Hepatocyte (in vitro differentiated cells and primary cell): Measurements from ENCODE around the genes SSTR4, NXT1, CSTL1, CST9L and CST1.

DNA sequence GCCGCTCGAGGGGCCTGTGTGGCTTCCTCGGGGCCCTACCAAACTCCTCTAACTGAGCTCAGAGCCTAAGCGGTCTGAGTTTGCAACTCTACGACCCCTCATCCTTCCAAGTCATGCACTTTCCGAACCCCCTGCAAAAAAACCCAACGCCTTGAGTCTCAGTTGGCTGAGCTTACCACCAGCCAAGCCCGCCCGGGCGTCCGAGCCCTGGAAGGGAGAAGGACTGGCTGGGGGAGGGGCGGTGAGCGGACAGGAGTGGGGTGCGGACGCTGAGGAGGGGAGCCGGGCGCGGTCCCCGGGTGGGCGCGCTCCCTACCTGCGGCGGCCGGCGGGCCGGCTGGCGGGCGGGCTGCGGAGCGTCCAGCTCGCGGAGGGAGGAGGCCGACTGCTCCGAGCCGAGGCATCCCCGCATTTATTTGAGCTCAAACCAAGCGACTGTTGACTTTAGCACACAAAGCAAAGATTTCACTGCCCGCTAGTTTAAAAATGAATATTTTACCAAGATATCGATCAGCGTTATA is 6.1 kb downstream of the FOXA2 start:
- RAMPAGE, long total RNA = no peak
- RRBS = 1% methylated on average over 6 of the region's 40 CpGs

- RAMPAGE, long total RNA = no peak
- RRBS = no CpG with 5 or more reads among the region's 5 CpGs
Observed at GRCh38 chr20:22763560-22764050, 179.2 kb upstream of the FOXA2 start.

DNA sequence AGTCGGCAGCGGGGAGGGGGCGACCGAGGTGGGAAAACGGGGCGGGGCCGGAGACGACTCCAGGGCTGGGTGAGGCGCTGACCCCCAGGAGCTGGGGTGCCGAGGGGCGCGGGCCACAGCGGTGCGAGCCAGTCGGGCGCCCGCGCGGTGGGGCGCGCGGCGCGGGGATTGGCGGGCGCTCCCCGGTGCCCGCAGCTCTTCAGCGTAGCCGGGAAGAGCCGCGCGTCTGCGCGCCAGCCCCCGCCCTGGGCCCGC is at the start of gene SSTR4:
SSTR4 (plus strand) TSS at position 151 of the 255 bp plus-strand sequence.
- RAMPAGE, long total RNA = no peak
- RRBS = 8% methylated on average over 13 of the region's 37 CpGs

GRCh38 chr20:23051170-23051757 is 1.8 kb upstream of the THBD start:
- RAMPAGE, long total RNA = no peak
- RRBS = 8% methylated on average over 9 of the region's 29 CpGs

- RAMPAGE, long total RNA = no peak
- RRBS = no CpG with 5 or more reads among the region's 8 CpGs
Observed at GRCh38 chr20:23061559-23062209, 12.2 kb upstream of the THBD start.

DNA sequence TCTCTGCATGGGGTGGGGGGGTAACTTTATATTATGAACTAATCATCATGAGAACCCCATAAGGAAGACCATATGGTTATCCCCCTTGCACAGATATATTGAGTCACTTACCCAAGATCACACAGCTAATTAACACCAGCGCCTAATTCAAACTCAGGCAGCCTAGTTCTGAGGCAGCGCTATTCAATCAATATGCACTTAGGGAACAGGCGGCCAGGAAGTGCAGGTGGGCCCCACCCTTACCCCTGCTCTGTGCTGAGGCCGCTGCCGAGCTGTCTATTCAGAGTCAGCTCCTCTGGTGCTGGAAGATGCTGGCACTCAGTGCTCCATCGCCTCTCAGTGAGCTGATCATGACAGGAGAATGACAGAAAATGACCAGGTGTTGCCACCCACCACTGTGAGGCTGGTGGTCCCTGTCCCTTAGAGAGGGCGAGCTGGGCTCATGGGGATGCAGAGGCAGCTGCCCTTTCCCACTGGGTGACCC is 42.3 kb upstream of the CD93 start:
- RAMPAGE, long total RNA = no peak
- RRBS = no CpG with 5 or more reads among the region's 7 CpGs

- RAMPAGE, long total RNA = no peak
- RRBS = no CpG with 5 or more reads among the region's 7 CpGs
Observed at GRCh38 chr20:23142891-23143530, 56.9 kb upstream of the CD93 start.

DNA sequence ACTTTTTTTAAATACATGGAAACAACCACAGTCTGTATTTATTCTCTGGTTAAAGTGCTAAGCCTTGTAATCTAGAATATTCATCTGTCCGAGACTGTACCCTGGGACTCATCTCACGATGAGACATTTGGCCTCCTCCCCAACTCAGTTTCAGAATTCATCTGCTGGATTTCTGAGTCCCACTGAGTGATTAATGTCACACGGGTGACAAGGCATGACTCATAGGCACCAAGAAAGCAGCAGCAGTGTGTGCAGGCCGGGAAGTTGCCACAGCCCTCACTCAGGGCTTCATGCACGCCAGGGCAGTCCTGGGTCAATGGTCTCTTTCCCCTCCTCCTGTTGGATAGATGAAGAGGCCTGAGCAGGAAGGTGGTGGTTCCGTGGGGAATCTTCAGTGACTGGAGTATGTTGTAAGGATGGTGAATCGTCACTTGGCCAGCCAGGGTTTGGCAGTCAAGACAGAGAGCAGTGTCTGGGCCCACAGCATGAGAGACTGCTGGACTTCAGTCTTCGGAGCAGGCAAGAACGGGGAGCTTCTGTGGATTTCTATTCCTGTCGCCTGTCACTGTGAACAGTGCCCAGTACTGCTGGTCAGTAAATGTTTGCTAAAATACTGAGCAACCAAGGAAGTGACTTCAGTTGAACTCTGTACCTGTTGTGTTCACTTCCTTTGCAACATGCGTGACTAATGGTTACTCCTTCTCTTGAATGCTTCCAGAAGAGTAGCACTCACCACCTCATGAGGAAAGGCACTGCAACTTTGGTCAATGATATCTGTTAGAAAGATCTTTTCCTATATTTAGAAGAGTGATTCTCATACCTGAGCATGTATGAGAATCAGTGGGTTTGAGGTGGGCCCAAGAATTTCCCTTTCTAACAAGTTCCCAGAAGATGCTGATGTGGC is 62.0 kb upstream of the CD93 start:
- RAMPAGE, long total RNA = no peak
- RRBS = no CpG with 5 or more reads among the region's 11 CpGs

- RAMPAGE, long total RNA = no peak
- RRBS = no CpG with 5 or more reads among the region's 2 CpGs
Observed at GRCh38 chr20:23331952-23332234, 18.7 kb upstream of the NXT1 start.

DNA sequence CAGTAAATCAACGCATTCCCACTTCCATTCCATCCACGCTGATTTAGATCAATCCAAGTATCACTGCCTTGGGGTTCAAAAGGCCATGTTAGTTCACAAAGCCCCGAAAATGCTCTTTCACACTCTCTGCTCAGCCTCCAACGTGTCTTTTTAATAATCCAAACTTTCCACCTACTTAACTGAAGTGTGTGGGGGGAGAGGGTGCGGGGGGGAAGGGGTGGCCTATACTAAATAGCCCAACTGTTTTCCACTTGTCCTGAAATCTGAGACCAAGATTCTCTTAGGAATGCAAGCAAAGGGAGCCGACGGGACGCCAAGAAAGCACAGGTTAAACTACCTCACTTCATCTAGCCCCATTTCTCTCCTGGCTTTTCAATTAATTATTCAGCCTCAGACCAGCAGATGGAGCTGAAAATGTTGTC is 1.1 kb upstream of the NXT1 start:
- RAMPAGE, long total RNA = no peak
- RRBS = no CpG with 5 or more reads among the region's 8 CpGs

DNA sequence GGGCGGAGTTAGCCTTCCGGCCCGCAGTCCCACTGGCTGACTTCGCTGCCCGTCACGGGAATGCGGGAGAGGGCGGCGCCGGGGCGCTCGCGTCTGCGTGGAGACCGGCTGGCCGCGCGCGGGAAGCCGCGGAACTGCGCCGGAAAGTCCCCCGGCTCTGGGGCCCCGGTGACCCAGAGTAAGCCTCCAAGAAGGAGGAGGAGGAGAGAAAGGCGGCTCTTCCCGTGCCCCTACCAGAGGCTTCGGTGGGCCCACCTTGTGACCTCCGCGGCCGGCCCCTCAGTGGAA is at the start of gene NXT1:
NXT1 (plus strand) TSS at position 90 of the 288 bp plus-strand sequence.
- RAMPAGE, long total RNA = start-site peak on the plus strand centred at position 105 of the sequence, 33 bp wide, 94 and 24 reads in 2 replicates
- RRBS = 1% methylated on average over 20 of the region's 31 CpGs

GRCh38 chr20:23356005-23357196 is 5.6 kb upstream of the GZF1 start:
- RAMPAGE, long total RNA = no peak
- RRBS = 66% methylated on average over 6 of the region's 38 CpGs

DNA sequence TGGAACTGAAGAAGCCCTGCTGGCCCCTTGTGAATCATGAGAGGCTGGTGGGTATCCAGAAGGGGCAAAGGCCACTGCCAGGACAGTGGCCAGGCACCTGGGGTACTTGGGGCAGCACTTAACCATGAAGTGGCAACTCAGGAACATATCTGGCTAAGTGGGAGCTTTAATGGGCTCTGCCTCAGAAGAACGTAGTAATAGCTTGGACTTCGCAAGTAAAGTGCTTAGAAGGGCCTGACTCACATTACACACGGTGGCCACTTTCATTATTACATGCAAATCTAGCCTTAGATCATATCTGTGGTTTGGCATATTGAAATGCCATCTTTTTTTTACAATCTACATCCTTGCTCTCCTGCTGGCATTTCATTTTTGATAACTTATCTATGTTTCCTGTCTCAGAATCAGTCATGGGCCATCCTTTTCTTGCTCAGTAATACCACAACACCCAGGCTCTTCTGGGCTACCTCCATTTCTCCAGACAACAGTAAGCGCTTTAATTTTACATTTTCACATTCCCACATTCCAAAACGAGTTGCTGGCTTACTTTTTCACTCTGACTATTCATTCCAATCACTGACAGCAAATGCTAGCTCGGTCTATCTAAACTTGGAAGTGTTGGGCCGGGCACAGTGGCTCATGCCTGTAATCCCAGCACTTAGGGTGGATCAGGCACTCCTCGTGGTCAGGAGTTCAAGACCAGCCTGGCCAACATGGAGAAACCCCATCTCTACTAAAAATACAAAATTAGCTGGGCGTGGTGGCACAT is 21.5 kb downstream of the NAPB start:
- RAMPAGE, long total RNA = no peak
- RRBS = no CpG with 5 or more reads among the region's 9 CpGs

DNA sequence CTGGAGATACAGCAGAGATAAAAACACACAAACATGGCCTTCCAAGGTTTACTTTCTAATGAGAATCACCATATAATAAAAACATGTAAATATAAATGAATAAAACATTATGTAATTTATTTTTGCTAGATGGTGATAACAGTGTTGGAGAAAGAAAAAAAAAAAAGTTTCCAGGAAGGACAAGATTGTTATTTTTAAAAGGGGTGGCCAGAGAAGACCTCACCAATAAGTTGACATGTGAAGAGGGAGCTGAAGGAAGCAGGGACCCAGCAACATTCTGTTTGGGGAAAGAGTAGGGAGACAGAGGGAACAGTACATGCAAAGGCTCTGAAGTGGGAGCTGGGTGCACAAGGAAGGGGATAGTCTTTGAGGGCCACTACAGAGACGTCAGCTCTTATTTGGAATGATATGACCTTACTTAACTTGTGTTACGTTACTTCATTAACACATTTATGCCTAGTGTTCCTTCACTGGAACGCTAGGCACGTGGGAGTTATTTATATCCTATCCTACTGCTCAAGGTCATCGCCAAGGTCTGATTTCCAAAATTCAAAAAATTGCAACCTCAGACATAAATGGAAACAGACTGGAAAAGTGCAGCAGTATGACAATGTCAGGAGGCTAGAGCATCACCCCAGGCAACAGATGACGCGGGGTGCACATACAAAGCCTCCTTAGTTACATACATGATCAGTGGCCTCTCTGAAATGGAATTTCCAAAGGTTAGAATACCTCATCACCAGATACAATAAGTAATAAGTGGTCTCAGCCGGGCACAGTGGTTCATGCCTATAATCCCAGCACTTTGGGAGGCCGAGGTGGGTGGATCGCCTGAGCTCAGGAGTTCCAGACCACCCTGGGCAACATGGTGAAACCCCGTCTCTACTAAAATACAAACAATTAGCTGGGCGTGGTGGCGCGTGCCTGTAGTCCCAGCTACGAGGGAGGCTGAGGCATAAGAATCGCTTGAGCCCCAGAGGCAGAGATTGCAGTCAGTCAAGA is 20.2 kb downstream of the NAPB start:
- RAMPAGE, long total RNA = no peak
- RRBS = no CpG with 5 or more reads among the region's 16 CpGs

- RAMPAGE, long total RNA = no peak
- RRBS = no CpG with 5 or more reads among the region's 3 CpGs
Observed at GRCh38 chr20:23439567-23439816, at the start of gene CSTL1. Gene CSTL1, plus strand, starts transcription at chr20:23439685.

GRCh38 chr20:23568352-23568948 is at the start of gene CST9L:
Gene CST9L, minus strand, starts transcription at chr20:23568484.
- RAMPAGE, long total RNA = no peak
- RRBS = no CpG with 5 or more reads among the region's 11 CpGs

DNA sequence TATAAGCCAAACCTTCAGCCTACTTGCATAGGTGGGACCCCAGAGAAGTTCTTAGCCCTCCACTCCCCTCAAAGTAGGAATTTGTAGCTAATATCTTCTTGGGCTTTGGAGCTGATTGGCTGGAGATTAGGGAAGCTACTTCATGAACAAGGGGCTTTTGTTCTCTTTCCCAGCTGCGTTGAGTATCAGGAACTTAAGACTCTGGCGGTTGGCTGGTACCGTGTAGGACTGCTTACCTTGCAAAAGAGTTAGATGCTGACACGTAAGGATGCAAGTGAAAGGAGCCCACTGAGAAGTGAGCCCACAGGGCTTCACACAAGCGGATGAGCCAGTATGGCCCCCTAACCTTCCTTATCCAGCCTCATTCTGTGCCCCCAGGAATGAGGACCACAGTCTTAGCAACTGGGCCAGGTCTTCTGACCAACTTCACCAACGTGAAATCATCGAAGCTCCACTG is 12.2 kb downstream of the CST3 start:
- RAMPAGE, long total RNA = no peak
- RRBS = no CpG with 5 or more reads among the region's 7 CpGs

- RAMPAGE, long total RNA = no peak
- RRBS = no CpG with 5 or more reads among the region's 8 CpGs
Observed at GRCh38 chr20:23693092-23693724, 4.4 kb upstream of the CST4 start.

DNA sequence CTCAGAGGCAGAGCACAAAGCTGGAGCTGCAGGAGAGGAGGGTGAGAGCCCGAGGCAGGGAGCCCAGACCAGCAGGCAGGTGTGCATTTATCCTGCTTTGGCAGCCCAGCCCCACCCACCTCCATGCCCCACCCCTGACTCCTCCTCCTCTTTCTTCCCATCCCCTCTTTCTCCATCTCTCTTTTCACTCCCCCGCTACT is at the start of gene CST1:
CST1 (minus strand) TSS at position 63 of the 200 bp plus-strand sequence.
- RAMPAGE, long total RNA = no peak
- RRBS = no CpG with 5 or more reads among the region's 2 CpGs

GRCh38 chr20:24103358-24103761 is 114.8 kb upstream of the GGTLC1 start:
- RAMPAGE, long total RNA = no peak
- RRBS = no CpG with 5 or more reads among the region's 2 CpGs